Subcutaneous adipose tissue (tissue), 3 donors: Measurements from ENCODE around the gene VSX2.

DNA sequence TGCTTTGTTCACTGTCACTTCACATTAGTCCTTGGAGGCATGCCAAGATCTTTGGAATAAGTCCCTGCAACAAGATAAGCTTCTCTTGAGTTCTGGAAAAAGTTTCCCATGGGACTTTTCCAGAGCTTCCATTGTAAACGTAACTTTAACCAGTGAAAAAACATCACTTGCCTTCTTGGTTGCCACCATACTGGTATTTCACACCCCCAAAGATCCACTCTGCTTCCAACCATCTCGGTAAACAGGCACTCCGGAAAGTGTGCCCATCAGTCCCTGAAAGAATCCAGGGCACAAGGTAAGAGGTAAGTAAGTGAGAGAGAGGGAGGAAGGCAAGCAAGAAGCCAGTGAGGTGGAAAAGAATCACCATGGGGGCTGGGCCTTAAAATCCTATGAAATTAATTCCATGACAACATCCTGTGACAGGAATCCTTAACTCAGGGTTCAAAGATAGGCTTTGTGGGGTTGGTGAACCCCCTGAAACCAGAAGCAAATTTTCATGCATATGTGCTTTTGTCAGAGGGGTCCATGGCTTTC is 23.7 kb downstream of the COQ6 start:
- PRO-cap = no peak
- RAMPAGE, long total RNA, 3 experiments = no peak in any of the 3 experiments

GRCh38 chr14:73997915-73998425 is 21.1 kb downstream of the ENTPD5 start:
- PRO-cap = no peak
- RAMPAGE, long total RNA, 3 experiments = no peak in any of the 3 experiments

DNA sequence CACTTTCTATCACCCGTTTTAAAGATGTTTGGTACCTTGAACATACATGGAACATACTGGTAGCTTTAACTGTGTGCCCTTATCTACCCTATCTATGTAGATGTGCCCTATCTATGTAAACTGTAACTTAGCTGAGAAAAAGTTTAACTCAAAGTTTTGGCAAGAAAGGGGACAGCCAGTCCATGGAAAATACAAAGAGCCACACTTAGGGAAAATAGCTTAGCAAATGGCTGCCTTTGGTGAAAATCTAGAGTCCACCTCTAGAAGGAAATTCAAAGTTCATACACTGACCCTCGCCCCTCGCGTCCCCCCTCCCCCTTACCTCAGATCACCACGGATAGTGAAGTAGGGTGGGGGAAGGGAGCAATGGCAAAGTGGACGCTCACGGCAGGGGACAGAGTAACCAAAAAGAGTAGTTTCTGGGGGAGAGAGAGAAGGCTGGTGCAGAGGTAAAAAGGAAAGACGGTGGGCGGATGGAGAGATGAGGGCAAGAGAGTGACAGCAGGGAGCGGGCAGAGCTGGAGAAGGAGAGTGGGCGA is 625 bp downstream of the ALDH6A1 start:
- PRO-cap = no peak
- RAMPAGE, long total RNA, 3 experiments = no peak in any of the 3 experiments

- PRO-cap = no peak
- RAMPAGE, long total RNA, 3 experiments = no peak in any of the 3 experiments
Observed at GRCh38 chr14:74239168-74239535, at the start of gene VSX2. TSS of gene VSX2 (plus strand) at chr14:74239449.

DNA sequence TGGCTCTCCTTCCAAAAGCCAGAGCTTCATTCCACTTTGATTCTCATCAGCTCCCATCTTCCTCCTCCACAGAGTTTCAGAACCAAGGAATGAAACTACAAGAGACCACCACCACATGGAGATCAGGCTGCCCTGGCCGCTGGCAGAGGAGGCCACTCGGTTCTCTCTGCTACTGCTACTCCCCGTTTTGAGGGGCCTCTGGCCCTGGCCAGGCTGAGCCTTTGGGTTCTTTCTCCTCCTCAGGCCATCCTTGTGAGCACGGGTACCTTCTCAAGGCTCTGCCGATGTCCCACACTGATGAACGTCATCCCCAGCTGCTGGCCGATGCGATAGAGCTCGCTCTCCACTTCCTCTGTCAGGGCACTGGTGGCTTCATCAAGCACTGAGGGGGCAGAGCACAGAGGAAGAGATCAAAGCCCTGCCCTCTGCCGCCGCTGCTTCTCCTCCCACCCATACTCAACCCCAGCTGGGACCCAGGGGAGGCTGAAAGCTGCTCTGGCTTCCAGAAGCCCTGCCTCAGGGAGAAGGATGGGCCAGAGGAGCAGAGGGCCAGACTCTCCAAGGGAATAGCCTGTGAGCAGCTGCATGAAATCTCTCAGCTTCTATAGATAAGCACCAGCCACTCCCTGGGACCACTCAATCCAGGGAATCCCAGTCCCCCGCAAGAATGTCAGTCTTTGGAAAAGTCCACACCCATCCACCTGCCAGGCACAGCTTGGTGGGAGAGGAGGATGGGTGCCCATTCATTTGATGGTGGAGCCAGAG is 16.1 kb downstream of the ABCD4 start:
- PRO-cap = no peak
- RAMPAGE, long total RNA, 3 experiments = no peak in any of the 3 experiments

GRCh38 chr14:74348686-74349221 is 483 bp downstream of the VRTN start:
- PRO-cap = no peak
- RAMPAGE, long total RNA, 3 experiments = no peak in any of the 3 experiments

GRCh38 chr14:74566737-74567145 is 45.3 kb downstream of the LTBP2 start:
- PRO-cap = no peak
- RAMPAGE, long total RNA, 3 experiments = start-site peak on the minus strand in 1 of 3 experiments, at chr14:74566806-74567088 at its widest, 5 reads per replicate

DNA sequence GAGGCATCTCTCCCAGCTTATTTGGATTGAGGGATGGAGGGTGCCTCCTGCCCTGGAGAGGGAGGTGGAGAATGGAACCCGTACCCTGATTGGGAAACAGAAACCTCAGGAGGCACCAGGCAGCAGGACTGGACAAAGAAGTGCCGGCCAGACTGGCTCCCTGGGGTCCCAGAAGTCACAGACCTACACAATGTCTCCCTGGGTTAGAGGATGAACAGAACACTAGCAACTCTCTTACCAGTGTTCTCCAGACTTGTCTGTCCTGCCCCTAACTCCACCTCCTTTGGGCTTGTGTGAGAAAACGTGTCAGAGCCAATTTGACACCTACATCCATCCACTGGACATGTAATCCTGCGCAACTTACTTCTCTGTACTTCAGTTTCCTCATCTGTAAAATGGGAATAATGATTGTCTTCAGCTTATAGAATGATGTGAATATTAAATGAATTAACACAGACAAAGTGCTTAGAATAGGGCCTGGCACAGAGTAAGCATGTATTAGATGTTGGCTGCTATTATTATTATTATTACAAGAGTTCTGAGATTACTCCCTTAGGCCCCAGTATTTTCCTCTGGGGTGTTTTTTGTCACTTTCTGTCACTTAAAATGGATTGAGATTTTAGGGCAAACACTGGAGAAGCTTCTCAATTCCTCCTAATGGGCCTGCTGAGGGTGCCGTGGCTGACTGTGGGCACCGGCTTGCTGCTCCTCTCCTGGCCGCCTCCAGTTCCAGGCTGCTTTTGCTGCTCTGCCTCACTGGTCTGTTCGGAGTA is 40.9 kb upstream of the LTBP2 start:
- PRO-cap = no peak
- RAMPAGE, long total RNA, 3 experiments = no peak in any of the 3 experiments

DNA sequence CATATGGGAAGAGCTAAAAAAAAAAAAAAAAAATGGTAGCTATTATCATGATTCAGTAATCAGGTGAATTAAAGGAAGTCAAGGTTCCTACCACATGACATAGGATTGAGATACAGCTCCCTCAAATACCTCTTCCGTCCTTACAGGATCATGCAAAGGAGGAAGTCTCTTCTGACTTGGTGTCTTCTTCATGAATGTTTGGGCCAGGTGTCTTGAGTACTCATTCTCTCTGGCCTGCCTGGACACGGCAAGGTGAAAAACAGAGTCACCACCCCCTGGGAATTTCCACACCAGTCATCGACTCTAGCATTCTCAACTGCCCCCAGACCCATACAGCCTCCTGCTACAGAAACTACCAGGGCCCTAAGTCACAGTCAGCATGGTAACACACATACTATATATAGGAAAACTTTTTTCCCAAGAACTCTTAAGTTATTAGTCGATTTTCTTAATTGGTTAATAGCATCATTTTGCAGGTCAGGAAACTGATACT is 44.9 kb upstream of the LTBP2 start:
- PRO-cap = no peak
- RAMPAGE, long total RNA, 3 experiments = no peak in any of the 3 experiments

DNA sequence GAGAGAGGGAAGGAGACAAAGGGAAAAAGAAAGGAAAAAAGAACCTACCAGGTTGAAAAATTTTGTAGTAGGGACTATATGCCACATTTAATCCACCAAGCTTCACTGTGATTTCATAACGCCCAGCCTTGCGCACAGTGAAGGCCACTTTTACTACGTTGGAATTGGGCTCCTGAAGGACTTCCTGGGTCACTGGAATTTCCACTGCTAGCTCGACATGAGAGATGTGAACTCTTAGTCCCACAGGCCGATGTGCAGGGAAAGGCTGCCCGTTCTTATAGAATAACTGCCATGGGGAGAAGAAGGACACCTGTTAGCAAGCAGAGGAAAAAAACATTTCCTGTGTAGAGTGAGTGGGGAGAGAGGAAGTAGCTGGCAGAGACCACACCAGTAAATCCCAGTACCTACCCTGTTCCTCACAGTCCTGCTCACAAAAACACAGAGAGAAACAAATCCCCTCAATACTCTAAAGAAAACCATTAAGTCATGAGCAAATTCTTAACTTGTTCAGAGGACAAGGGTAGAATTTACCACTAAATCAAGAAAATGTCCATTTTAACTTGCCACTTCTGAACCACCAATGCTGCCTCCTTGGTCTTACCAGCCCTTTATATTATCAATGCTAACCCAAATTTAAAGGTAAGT is 29.5 kb downstream of the AREL1 start:
- PRO-cap = no peak
- RAMPAGE, long total RNA, 3 experiments = no peak in any of the 3 experiments

DNA sequence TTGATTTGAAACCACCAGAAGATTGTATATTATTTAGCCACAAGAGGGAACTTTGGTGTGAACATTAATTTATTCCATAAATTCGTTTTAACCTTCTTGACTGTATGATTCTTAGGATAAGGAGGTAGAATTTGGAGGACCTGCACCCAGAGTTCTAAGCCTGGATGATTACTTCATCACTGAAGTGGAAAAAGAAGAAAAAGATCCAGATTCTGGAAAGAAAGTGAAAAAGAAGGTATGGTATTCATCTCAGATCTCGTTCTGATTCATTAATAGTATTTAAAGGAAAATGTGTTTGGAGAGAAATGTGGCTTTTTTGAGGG is 53.3 kb downstream of the YLPM1 start:
- PRO-cap = no peak
- RAMPAGE, long total RNA, 3 experiments = no peak in any of the 3 experiments

- PRO-cap = no peak
- RAMPAGE, long total RNA, 3 experiments = no peak in any of the 3 experiments
Observed at GRCh38 chr14:74816779-74817527, 53.8 kb downstream of the YLPM1 start.

DNA sequence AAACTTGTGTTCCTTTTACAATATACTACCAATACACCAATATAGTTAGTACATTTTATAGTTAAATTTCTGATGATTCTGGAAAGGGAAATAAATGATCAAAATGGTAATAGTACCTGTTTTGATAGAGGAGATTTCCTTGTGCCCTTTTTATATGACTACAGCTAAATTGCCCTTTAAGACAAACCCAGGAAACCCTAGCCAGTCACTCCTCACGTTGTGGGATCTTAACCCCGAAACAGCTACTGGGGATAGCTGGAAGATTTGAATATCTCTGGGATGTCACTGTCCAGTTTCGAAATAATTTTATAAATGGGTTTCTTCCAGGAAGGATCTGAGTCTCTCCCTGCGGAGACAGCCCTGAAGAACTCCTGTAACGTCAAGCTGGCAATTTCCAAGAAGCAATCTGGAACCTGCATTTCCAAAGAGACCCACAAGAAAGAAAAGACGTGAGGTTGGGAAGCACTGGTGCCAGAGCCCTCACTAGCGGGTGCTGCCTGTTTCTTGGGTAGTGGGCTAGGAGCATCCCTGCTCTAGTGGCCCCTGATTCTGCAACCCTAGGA is 21.0 kb downstream of the PROX2 start:
- PRO-cap = no peak
- RAMPAGE, long total RNA, 3 experiments = no peak in any of the 3 experiments

DNA sequence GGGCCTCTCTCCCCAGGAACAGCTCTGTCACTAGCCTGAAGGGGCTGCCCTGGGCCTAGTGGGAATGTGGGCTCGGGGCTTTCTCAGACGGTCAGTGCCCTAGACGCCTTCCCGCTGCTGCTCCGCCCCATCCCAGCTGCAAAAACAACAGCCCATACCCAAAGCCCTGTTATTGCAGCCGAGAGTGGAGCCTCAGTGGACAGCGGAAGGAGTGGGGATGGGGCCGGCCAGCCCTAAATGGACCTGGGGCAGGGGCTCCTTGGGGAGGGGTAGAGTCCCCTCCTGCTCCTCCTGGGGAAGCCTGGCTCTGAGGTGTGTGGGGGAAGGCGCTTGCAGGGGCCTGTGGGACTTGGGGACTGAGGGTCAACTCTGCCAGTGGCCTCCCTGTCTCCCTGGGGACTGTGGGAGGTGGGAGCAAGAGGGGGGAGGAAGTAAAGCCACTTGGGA is 18.1 kb upstream of the EIF2B2 start:
- PRO-cap = no peak
- RAMPAGE, long total RNA, 3 experiments = no peak in any of the 3 experiments

DNA sequence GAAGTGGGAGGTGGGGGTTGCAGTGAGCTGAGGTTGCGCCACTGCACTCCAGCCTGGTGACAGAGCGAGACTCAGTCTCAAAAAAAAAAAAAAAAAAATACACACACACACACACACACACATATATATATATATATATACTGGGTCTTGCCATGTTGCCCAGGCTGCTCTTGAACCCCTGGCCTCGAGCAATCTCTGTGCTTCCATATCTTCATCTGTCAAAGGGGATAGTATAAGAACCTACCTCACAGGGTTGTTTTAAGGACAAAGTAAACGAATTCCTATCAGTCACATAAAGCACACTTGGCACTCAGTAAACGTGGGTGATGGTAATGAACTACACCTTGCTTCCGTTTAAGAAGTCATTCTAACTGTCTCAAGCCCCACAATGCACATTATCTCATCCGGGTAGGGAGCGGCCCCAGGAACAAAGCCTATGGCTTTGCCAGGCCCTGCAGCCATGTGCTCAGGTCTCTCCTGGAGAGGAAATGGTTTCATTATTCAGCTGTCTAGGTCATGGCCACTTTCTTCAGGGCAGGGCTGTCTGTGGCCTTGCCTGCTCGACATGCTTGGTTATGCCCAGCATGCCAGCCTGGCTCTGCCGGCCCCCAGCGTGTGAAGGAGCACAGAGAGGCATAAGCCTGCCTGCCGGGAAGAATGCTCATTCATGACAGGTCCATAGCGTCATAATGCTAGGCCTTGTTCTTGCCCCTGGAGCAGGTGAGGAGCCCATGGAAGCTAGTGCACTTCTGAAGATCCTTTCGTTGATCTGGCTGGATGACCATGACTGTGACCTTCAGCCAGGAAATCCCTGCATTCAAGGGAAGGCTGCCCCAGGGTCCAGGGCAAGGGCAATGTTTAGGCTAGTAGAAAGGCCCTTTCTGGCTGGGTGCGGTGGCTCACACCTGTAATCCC is 26.4 kb upstream of the FOS start:
- PRO-cap = no peak
- RAMPAGE, long total RNA, 3 experiments = no peak in any of the 3 experiments

- PRO-cap = unidirectional peak, plus-strand start at chr14:75254682
- RAMPAGE, long total RNA, 3 experiments = no peak in any of the 3 experiments
Observed at GRCh38 chr14:75254076-75255404, 24.1 kb upstream of the FOS start.

DNA sequence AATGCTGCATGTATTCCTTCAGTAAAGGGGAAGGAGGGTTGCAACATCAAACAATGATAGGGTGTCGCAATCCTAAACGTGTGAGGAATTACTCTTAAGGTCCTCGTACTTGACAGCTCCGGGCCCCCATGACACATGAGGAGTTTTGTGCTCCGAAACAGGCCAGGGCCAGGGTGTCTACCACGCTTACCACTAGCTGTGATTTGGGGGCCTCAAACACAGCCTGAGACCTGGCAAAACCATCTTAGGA is 20.4 kb downstream of the FOS start:
- PRO-cap = bidirectional peak, plus-strand start at position 106 of the sequence, minus-strand start outside the sequence
- RAMPAGE, long total RNA, 3 experiments = no peak in any of the 3 experiments

- PRO-cap = no peak
- RAMPAGE, long total RNA, 3 experiments = no peak in any of the 3 experiments
Observed at GRCh38 chr14:75341440-75342012, 62.9 kb downstream of the FOS start.

GRCh38 chr14:75438526-75439294 is 10.9 kb downstream of the JDP2 start:
- PRO-cap = no peak
- RAMPAGE, long total RNA, 3 experiments = no peak in any of the 3 experiments

DNA sequence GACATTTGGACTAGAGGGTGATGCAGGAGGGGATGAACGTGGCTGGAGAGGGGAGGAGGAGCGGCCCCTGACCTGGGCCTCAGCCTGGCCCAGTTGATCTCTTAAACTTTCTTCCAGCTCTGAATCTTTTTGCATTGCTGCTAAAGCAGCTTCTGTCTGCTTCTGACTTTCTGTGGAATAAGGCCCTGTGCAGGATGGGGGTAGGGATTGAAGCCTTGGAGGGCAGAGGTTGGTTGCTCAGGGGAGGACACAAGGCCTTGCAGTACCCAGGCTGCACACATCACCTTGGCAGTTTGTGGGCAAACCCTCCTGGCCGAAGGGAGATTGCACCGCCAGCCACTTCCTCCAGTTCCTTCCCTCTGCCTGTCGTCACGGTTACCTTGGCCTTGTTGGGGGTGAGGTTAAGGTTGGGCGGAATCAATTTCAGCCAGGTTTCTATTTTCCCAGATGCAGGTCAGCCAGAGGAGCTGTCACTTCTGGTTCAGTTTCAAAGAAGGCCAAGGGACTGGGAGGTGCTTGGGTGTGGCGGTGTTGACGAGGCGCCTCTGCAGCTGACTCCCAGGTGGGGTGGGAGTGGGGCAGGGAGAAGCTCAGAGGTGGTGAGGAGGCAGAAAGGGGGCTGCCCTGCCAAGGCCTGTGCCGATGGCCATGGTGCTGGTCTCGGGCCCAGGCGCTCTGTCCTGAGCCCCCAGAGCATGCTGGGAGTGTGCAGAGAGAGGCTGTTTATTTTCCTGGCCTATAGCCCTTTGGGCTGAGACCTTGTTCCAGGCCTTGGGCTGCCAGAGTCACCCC is 31.3 kb downstream of the JDP2 start:
- PRO-cap = no peak
- RAMPAGE, long total RNA, 3 experiments = no peak in any of the 3 experiments